SK-N-DZ (cell line): ENCODE data around the genes SIRT5 and RANBP9.

GRCh38 chr6:13527684-13527984 lies 40.2 kb upstream of the GFOD1 start:
RAMPAGE:
- cytosol, long total RNA, result no peak
- nucleus, long total RNA, result no peak

DNA sequence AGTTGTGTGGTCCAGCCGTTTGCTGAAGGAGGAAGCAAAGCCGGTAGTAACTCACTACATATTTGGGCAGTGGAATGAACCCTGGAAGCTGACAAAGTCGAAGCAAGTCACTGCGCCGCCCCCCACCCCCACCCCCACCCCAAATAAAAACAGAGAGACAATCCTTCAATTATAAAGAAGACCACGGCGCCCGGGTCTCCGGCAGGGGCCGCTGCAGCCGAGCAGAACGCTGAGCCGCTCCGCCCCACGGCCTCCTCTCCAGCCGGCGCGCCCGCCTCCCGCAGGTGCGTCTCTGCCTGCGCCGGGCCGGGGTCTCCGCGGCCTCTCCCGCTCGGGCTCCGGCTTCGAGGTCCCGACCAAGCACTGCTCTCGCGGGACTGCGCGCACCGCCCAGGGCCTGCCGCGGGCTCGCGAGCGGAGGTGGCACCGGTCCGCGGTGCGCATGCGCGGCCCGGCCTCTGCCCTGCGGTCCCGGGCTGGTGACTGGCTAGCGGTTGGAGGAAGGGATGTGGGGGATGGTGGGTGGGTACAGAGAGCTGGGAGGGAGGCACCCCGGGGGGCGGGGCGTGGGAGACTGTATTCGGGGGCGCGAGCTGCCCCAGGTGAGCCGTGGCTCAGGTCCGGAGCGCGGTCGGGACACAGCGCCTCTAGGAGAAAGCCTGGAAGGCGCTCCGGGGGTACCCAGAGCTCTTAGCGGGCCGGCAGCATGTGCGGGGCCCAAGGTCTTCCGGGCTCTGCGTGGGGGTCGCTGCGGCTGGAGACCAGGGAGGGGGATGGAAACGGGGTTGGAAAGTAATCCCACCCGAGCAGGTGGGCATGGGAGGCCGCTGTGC lies at the start of gene SIRT5:
Gene SIRT5, plus strand, starts transcription at position 579 of the 833 bp plus-strand sequence.
RAMPAGE:
- cytosol, long total RNA, result start-site peak on the plus strand centred at position 598 of the sequence, 10 bp wide, 16 and 30 reads in 2 replicates
- nucleus, long total RNA, result start-site peak on the plus strand centred at position 528 of the sequence, 166 bp wide, 113 and 44 reads in 2 replicates

DNA sequence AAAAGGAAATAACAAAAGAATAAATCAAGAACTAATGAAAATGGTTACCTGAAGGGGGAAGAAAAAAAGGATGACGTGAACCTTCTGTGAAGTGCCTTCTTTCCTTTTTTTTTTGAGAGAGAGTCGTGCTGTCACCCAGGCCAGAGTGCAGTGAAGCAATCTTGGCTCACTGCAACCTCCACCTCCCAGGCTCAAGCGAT lies 30.0 kb downstream of the RANBP9 start:
RAMPAGE:
- cytosol, long total RNA, result no peak
- nucleus, long total RNA, result no peak

DNA sequence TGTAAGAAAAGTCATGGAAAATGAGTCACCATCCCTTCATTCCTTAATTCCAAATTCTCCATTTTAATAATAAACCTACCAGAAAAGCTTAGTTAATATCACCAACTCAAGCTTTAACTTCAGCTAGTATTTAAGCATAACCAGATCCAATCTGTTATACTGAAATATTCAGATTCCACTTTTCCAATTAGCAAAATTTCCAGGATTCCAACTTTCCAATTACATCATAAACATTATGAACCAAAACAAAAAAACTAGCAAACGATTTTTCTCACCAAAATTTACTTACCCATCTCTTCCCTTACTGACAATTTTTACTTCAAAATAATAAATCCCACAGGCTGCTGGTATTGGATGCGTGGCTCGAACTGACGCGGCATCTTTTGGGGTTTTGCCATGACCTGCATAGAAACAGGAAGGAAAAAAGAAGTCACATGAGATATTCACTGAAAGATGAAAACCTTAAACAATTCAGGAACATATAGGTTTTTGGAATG lies 15.1 kb downstream of the RANBP9 start:
RAMPAGE:
- cytosol, long total RNA, result no peak
- nucleus, long total RNA, result no peak

RAMPAGE:
- cytosol, long total RNA, result no peak
- nucleus, long total RNA, result no peak
Measured at GRCh38 chr6:13711465-13712404, at the start of gene RANBP9. Gene RANBP9, minus strand, starts transcription at chr6:13711835.

GRCh38 chr6:13925442-13925735 lies 637 bp downstream of the RNF182 start:
RAMPAGE:
- cytosol, long total RNA, result no peak
- nucleus, long total RNA, result no peak

RAMPAGE:
- cytosol, long total RNA, result no peak
- nucleus, long total RNA, result no peak
Measured at GRCh38 chr6:14121728-14122812, 4.5 kb downstream of the CD83 start.

DNA sequence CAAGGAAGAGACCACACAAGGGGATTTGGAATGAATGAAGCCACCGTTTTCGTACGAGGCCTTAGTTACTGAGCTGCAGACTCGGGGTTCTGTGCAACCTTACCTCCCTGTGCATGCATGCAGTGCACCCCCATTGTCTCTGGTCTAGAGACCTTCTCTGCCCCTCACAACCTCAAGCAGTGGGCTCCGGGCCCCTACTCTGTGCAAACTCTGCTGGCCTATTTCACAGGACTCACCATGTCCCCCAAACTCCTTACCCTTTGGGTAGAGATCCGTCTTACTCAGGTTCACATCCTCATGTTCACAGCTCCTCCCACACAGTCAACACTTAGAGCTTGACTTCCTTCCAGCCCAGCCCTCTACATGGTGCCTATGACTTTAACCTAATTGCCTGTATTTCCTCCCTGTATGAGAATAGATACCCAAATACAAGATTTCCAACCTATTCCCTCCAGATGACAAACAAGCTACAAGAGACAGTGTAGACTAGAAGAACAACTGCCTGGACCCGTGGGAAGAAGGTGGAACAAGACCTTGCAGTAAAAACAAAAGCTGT lies 528.6 kb upstream of the JARID2 start:
RAMPAGE:
- cytosol, long total RNA, result no peak
- nucleus, long total RNA, result no peak

DNA sequence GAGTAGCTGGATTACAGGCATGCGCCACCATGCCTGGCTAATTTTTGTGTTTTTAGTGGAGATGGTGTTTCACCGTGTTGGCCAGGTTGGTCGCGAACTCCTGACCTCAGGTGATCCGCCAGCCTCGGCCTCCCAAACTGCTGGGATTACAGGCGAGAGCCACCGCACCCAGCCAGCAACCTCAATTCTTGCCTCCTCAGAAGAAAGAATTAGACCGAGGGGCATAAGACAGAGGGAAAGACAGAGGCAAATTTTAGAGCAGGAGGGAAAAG lies 259.8 kb upstream of the JARID2 start:
RAMPAGE:
- cytosol, long total RNA, result no peak
- nucleus, long total RNA, result no peak

GRCh38 chr6:15290864-15291266 lies 45.0 kb downstream of the JARID2 start:
RAMPAGE:
- cytosol, long total RNA, result no peak
- nucleus, long total RNA, result no peak

GRCh38 chr6:15371744-15372058 lies 125.8 kb downstream of the JARID2 start:
RAMPAGE:
- cytosol, long total RNA, result no peak
- nucleus, long total RNA, result no peak

RAMPAGE:
- cytosol, long total RNA, result no peak
- nucleus, long total RNA, result no peak
Measured at GRCh38 chr6:15405640-15405980, 159.7 kb downstream of the JARID2 start.

DNA sequence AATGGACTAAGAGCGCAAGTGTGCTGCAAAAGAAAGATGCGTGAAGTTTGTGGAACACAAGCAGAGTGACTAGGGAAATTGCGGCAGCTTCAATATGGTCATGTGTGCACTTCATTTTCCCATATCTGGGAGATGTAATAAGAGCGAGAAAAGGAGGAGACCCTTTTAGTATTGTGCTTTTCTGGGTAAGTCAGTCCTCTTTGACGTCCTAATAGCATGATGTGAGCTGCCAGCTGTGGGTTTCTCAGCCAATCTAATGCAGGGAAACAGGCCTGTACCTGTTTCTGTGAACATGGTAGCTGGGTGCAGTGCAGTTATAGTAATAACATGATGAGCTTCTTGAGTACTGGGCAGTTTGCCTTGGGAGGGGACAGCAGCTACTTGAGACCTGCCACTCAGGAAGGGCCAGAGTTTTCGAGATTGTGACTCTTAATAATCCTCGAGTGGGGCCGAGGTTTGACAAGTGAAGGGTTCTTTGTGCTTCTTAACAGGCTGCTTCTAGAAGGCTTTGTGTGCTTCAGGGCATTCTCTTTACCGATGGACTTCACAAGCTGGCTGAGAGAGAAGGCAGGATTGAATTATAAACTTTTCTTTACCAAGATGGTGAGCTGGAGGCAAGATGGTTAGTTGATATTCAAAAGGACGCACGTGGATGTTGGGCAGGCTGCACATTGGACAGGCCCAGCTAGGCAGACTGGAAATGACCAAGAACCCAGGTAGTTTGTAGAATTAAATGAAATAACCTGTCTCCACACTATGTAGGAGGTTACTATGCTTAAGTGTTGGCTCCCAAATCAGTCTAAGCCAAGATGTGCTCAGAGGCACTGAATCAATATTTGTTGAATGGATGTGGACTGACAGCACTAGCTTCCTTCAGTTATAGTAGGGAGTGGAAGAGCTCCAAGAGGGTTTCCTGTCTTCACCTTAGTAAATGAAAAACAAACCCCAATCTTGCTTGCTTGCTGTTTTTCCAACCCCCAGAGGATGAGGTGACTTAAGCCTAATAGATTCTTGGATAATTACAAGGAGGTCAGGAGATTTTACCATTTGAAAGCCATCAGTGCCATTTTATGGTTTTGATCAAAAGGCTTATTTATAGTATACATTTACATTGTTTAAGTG lies 180.3 kb downstream of the JARID2 start:
RAMPAGE:
- cytosol, long total RNA, result no peak
- nucleus, long total RNA, result no peak

DNA sequence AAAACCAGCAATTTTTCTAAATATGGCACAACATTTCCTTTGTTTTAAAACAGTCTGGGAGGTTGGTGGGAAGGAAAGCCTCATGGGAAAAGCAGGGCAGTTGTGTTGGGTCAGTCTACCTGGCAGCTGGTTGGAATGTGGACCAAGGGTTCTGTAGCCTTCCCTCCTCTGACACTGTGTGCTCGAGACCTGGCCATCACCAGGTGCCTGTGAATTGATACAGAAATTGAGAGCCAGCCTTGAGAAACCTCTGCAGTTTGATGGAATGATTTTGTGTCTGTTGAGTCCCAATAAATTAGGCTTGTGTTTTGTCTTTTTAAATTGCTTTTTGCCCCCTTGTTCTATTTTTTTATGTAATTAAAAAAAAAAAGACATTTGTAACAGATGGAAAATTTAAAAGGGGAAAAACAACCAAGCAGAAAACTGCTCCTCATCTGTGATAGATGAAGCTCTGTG lies 202.8 kb downstream of the JARID2 start:
RAMPAGE:
- cytosol, long total RNA, result no peak
- nucleus, long total RNA, result no peak

DNA sequence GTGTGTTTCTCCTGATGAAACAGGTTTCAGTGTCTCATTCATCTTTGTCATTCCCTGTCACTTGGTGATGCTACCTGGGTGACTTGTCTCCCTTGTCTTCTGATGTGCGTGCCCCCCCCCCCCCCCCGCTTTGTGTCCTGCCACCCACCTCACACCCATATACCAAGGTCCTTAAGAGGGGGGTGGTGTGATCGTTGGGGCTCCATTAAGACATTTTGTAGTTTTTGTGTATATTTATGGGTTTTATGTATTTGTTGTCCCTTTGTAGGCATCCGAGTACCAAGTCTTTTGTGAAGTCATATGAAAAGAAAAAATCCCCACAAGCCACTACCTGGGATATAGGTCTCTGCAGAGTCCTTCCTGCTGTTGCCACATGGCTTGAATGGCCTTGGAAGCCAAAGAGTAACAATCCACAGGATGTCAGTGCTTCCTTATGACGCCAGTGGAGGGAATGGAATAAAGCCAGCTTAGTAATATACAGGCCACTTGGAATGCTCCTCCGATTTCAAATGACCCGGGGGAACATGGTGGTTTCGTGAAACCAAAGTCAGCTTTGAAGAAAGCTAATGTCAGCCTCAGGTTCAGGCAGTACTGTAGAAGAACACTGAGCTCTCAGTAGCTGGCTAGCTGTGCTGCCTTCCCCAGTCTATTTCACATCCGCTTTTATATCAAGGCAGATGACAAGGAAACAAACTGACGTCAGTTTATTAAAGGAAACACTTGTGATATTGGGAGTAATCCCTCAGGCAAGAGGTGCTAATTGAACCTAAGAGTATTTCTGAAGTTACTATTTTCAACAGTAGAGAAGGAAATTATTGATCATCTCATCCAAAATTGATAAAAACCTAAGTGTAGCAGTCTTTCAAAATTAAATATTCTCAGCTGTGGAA lies 189.2 kb downstream of the DTNBP1 start:
RAMPAGE:
- cytosol, long total RNA, result no peak
- nucleus, long total RNA, result no peak

DNA sequence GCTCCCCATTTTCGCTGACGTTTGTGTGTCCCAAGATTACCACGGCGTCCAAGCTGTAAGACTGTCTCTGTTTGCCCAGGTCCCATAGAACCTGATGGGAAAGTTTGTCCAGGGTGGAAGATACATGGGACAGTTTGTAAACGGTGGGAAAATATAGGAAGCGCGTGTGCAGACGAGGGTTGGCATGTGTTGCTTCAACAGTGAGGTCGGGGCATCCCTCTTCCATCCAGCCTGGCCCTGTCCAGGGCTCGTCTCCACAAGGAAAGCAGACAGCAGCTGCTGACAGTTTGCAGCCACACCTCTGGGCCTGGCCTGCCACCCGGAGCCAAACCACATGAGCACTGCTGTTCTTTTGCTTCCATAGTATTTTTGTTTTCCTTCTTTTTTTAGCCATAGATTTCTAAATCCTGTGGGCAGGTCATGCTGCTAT lies 167.6 kb downstream of the DTNBP1 start:
RAMPAGE:
- cytosol, long total RNA, result no peak
- nucleus, long total RNA, result no peak

RAMPAGE:
- cytosol, long total RNA, result no peak
- nucleus, long total RNA, result no peak
Measured at GRCh38 chr6:15509259-15510150, 153.3 kb downstream of the DTNBP1 start.

GRCh38 chr6:15588549-15589004 lies 74.3 kb downstream of the DTNBP1 start:
RAMPAGE:
- cytosol, long total RNA, result no peak
- nucleus, long total RNA, result no peak

DNA sequence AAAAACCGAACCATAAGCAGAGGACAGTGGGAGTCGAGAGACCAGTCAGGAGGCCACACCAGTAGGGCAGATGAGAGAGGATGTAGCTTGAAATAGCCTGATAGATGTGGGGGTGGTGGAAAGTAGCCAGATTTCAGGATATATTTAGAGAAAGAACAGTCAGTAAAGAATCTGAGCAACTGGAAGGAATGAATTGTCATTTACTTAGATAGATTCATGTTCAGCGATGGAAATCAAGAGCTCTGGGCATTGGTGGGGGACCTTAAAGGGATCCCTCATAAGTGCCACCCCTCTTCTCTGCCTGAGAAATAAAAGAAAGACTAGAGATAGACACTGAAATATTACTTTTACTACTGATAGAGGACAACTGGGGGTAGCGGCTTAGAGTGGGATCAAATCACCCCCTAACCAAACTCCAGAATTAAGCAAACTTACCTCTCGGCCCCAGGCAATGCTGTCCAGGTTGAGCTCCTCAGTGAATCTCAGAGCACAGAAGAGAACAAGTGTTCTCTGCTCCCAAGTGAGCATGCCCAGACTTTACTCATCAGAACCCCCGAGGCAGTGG lies 133.7 kb upstream of the DTNBP1 start:
RAMPAGE:
- cytosol, long total RNA, result no peak
- nucleus, long total RNA, result no peak

GRCh38 chr6:16068648-16068921 lies 60.3 kb upstream of the MYLIP start:
RAMPAGE:
- cytosol, long total RNA, result no peak
- nucleus, long total RNA, result no peak